Neural progenitor cell (in vitro differentiated cells): ENCODE data around the gene SCAND1.

GRCh38 chr20:35738872-35739330 is 3.2 kb downstream of the RBM39 start:
- RAMPAGE, long total RNA = no peak

DNA sequence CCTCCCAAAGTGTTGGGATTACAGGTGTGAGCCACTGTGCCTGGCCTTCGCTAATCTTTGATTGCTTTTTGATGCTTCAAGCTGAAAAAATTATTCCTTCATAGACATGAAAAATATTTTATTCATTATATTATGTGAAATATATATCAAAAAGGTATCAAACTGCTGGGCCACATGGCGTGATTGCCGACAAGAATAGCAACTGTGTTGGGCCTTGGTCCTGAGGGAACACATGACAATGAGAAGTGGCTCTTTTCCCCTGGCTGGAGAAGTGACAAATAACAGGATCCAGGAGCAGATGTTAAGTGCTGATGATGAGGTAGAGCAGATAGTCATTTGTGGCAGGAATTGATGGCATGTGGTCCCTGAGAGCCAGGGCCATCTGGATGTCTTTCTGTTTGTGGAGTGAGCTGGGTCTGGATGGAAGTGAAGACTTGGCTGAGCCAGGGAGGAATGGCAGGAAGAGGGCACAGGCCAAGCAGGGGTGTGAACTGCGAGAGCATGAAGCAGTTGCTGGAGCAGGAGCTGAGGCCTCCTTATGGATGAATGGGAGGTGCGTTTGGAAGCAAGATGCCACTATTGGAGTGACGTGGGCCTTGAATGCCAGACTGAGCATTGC is 67.8 kb downstream of the SCAND1 start:
- RAMPAGE, long total RNA = no peak

DNA sequence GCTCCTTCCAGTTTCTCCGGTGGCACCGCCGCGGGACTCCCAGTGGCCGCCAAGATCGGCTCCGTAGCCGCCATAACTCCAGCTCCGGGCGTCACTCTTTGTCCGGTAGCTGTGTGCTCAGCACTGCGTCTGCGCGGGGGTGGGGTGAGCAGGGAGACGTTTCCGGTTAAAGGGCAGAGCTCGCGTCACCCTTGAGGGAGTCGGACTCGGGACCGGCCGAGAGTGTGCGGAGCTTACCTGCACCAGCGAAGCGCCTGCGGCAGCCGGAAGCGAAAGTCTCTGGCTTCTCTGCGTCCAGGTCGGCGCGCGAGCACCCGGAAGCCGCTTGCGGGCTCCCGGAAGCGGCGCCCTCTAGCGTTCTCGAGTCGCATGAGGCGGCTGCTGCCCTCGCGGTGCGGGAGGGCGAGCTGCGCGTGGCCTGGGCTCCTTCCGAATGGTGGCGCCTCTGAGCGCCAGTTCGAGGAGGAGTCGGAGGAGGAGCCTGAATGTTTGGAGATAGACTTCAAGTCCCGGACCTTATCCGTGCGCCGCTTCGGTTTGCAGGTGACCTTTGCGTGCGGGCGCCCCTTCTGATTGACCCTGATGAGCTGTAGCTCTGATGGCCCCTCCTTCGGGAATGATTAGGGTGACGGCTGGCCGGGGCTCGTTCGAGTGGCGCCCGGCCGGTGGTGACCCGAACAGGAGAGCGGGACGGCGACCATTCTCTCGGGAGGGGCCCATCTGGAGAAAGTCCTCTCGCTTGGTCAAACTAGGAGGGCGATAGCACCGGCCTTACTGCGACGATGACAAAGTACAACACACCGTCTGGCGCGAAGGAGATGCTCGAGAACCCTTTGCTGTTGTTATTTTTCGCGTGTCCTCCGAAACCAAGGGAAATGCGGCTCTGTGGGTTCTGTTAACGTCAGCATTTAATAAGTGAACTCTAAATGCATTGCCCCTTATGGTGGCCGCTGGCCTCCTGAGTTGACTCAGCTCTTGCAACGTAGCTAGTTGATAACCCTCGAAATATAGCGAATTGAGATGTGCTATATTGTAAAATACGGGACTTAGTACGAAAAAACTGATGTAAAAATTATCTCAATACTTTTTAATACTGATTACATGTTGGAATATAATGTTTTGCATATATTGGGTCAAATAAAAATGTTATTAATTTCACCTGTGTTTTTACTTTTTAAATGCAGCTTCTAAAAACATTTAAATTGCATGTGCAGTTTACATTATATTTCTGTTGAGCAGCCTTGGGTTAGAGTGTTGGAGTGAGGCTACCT is at the start of gene SCAND1:
TSS of gene SCAND1 (minus strand) at position 292 of the 1,271 bp plus-strand sequence.
- RAMPAGE, long total RNA = start-site peak on the minus strand centred at position 281 of the sequence, 32 bp wide, 9 and 102 reads in 2 replicates

GRCh38 chr20:36085228-36085599 is 69.3 kb upstream of the EPB41L1 start:
- RAMPAGE, long total RNA = no peak

DNA sequence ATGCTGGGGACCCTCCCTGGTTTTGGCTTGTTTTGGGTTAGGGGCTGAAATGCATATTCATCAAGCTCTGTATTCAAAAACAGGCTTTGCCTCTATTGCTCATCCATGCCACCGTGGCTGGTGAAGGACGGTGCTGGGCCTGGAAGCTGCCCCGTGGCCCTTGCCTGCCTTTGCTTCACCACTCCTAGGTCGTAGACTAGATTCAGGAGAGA is 42.0 kb upstream of the EPB41L1 start:
- RAMPAGE, long total RNA = no peak

DNA sequence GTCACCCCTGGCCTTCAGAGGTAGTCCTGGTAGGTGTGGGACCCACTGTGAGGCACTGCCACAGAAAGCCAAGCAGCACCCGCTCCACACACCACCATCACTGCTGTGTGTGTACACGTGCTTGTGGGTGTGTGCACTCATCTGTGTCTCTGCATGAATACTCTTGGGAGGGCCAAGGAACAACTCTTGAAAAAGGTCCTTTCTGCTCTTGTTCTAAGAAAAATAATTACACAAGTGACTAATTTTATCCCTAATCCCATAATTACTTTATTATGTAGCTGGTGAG is 21.8 kb upstream of the EPB41L1 start:
- RAMPAGE, long total RNA = no peak

GRCh38 chr20:36145658-36146954 is 8.4 kb upstream of the EPB41L1 start:
- RAMPAGE, long total RNA = no peak

GRCh38 chr20:36336777-36336976 is 30.5 kb downstream of the DLGAP4 start:
- RAMPAGE, long total RNA = no peak

- RAMPAGE, long total RNA = no peak
Measured at GRCh38 chr20:36460985-36462155, 79.9 kb upstream of the MYL9 start.

DNA sequence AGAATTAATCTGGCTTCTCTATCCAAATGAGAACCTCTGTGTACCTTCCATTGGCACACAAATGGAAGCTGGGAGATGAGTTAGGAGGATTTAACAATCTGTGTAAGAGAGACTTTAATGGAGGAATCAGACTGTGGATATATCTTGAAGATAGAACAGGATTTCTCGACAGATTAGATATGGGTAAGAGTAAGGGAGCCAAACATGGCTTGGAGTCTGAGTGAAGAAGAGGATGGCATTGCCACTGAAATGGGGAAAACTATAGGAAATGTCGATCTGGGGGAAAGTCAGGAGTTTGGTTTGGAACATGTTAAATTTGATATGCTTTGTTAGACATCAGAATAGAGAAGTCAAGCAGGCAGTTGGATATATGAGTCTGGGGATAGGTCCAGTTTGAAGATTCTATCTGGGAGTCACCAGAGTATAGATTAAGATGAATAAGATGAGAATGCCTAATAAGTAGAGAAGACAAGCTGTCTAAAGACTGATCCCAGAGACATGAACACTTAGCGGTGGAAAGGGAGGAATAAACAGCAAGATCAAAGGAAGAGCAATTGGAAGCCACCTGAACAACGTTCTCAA is 27.6 kb upstream of the MYL9 start:
- RAMPAGE, long total RNA = no peak

- RAMPAGE, long total RNA = no peak
Measured at GRCh38 chr20:36542728-36542990, 1.3 kb downstream of the MYL9 start.

- RAMPAGE, long total RNA = no peak
Measured at GRCh38 chr20:36550764-36551625, 9.7 kb downstream of the MYL9 start.

- RAMPAGE, long total RNA = no peak
Measured at GRCh38 chr20:36585091-36586251, 12.1 kb downstream of the TGIF2 start.

- RAMPAGE, long total RNA = no peak
Measured at GRCh38 chr20:36644193-36644676, 1.8 kb downstream of the SLA2 start.

GRCh38 chr20:36677093-36677923 is 31.3 kb upstream of the SLA2 start:
- RAMPAGE, long total RNA = start-site peak on the plus strand at chr20:36677494-36677499, 36 and 63 reads in 2 replicates

GRCh38 chr20:36784120-36784756 is 10.7 kb upstream of the DSN1 start:
- RAMPAGE, long total RNA = no peak

DNA sequence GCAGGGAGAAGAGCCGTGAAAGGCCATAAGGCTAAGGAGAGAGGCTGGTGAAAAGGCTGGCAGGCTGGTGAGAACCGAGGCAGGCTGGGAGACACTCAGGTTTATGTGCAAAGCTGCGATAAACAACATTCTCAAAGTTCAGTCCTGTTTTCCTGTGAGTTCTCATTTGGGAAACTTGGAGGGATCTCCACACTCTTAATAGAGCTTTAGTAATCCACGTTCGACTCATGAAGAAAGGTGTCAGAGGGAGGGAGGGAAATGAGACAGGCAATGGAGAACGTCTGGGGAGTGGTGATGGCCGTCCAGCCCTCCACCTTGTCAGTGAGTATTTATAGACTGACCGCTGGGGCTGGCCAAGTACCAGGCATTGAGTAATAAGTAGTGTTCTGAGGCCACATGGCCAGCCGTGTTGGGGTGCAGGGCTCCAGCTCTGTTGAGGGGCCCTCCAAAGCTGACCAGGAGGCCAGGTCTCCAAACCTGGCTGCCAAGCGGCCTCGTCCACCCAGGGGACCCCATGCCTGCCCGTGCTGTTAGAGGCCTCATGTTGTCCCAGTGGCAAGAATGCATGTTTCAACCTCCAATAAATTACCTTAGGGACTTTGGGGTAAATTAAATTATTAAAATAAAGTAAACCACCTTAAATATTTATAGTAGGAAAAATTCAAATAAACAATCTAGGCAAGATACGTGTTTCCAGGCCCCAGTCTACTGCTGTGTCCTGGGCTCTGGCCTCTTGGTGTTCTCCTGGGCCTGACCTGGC is 11.4 kb upstream of the DSN1 start:
- RAMPAGE, long total RNA = no peak

DNA sequence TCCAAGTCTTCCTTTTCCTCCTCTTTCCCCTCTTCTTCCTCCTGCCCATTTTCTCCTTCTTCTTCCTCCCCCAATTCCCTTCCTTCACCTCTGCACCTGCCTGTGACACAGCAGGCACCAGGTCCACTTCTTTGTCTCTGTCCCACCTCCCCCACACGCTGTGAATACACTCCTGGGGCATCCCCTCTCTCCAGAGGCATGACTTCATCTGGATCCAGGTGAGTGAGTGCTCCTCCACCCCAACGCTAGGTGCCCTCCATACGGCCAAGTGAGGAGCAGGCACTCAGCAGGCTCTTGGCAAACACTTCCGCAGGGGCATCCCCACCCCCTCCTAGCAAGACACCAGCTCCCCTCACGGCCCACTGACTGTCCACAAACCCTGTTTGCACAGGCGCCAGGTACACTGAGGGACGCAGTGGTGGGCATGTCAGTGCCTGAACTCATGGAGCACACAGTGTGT is 1.9 kb upstream of the SOGA1 start:
- RAMPAGE, long total RNA = no peak

DNA sequence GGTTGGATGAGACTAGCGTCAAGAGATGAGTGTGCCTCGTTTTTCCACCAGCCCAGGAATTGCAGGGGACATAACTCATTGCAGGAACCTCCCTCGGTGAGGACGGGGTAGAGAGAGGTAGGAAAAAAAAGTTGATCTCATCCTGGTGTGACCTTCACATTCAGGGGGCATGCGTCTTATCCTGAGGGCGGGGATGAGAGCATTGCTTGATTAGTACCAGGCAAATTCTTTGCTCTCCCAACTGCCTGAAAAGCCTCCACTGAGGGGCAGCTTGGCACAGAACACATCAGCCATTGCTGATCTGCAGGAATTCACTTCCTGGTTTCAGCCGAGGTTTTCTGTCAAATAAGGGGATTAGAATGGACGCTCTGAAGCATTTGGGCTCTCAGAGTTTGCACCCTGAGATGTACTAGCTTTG is 11.9 kb downstream of the TLDC2 start:
- RAMPAGE, long total RNA = no peak

GRCh38 chr20:36950524-36950979 is 956 bp downstream of the SAMHD1 start:
- RAMPAGE, long total RNA = no peak